Mesothelial cell of epicardium (in vitro differentiated cells): ENCODE results near the genes APOBEC3H and ATF4.

DNA sequence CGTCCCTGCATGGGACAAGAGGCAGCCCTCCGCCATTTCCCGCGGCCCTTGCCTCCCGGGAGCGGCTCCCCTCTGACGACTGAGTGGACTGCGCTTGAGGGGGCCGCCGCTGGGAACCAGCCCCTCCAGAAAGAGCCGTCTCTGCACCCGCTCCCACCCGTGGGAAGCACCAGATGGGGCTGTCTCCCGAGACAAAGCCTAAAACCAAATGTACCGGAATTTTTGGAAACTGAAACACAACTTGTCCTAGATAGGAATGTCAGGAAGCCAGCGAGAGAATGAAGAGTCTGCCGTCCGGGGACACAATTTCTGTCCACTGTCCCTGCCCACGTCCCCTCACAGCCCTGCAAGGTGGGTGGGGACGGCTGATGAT, 18.2 kb upstream of the PICK1 start:
- PRO-cap, result no peak

DNA sequence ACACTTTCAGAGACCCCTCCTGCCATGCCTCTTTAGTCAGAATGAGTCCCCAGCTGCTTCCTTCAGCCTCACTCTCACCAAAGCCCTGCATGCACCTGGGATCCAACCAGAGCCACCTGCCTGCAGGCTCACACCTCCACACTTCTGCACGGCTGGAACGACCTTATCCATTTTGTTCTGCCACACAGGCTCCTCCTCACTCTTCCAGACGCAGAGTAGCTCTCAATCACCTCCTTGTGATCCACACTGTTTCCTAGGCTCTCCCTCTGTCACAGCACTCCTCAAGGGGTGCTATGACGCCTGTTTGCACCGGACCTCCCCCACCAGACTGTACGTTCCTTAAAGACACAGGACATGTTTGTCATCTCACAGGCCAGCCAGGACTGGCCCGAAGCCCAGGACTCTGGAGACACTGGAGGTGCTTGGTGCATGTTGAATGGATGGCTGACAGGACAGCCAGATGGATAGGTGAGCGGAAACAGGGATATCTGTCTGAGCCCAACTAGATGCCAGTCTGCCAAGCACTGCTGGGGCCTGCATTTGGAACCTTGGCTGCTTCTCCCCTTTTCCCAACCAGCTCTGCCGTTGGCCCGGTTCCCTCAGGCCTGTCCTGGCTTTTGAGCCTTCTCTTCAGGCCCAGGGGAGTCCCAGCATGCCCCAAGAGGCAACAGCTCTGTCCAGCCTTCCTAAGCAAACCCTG, 13.7 kb downstream of the PLA2G6 start:
- PRO-cap, result no peak

DNA sequence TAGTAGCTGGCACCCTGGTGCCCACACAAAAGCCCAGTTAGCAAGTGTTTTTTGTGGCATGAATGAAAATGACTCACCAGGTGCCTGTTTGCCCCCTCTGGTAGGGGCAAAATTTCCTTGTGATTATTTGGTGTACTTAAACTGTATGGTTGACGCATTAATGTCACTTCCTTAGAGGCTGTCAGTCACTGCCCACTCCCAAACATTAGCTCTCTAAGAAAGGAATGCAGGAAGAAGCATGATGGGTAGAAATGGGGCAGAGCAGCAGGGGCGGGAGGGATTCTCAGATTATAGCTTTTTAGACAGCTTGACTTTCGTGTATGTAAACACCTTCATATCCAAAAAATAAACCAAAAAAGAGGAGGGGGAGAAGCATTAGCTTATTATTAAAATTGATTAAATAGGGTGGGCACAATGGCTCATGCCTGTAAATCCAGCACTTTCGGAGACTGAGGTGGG, 15.9 kb upstream of the TMEM184B start:
- PRO-cap, result no peak

- PRO-cap, result no peak
Observed at GRCh38 chr22:38655563-38656195, 513 bp downstream of the FAM227A start.

DNA sequence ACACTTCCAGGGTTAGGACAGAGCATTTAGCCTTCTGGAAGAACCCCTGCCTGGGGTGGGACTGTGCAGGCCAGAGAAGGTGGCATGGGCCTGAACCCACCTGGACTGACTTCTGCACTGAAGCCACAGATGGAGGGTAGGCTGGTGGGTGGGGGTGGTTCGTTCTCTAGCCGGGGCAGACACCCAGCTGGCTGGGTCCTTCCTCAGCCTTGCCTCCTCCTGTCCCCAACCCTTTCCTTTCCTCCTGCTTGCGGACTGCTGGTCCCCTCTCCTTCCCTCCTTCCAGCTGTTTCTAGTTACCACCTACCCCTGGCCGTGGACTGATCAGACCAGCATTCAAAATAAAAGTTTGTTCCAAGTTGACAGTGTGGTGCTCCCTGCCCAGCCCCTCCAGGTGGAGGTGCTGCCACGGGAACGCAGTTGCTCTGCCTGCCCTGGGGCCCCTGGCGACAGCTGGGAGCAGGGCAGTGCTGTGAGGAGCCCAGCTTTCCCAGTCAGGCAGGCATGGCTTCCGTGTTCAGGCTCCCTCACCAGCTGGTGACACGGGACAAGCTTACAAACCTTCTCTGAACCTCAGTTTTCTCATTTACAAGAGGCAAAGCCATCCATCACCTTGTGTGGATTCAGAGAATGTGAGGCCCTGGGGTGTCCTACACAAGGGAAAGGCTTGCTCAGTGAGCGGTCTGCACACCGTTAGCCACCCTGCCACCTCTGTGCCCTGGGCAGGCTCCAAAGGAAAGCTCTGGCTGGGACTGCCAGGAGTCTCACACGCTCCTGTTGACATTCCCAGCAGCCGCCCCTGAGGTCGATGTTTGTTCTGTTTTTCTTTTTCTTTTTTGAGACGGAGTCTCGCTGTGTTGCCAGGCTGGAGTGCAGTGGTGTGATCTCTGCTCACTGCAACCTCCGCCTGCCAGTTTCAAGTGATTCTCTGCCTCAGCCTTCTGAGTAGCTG, 23.6 kb downstream of the SUN2 start:
- PRO-cap, result no peak

DNA sequence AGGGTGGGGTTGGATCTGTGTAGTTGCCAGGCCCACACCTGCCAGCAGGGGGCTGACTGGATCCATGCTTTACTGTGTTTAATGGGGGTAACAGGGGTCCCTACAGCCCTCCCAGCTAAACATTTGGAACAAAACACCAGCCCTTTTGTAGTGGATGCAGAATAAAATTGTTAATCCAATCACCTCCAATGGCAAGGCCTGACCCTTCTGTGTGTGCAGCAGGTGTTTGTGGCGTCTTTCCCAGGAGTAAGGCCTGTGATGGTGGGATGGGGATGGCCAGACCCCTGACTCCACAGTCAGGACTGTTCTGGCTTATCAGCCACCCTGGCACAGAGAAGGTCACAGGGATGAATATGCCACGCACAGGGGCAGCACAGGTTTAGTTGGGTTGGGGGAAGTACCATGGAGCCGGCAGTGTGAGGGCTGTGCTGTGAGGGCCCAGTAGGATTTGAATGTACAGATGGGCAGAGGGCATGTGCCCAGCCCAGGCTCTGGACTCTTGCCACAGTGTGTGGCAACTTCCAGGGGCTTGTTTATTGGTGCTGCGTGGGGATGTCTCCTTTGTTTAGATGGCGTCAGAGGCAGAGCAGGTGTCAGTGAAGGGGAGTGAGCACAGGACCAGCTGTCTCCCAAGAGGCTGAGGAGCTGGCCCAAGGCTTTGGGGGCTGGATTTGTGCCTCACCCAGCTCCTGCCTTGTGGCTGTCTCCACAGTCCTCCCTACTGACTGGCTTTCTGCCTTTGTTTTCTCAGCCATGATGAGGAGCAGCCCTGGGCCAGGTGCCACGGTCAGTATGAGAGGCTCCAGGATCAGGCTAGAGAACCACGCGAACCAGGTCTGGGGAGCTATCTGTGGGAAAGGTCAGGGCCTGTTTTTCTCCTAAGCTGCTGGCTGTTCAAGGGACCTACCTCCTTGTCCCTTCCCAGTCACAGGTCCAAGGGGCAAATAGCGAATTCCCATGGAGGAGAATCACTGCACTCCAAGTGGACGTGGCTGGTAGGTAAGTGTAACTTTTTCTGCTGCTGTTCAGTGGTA, 22.1 kb downstream of the SUN2 start:
- PRO-cap, result no peak

- PRO-cap, result no peak
Observed at GRCh38 chr22:38787839-38788745, 5.9 kb downstream of the DNAL4 start.

DNA sequence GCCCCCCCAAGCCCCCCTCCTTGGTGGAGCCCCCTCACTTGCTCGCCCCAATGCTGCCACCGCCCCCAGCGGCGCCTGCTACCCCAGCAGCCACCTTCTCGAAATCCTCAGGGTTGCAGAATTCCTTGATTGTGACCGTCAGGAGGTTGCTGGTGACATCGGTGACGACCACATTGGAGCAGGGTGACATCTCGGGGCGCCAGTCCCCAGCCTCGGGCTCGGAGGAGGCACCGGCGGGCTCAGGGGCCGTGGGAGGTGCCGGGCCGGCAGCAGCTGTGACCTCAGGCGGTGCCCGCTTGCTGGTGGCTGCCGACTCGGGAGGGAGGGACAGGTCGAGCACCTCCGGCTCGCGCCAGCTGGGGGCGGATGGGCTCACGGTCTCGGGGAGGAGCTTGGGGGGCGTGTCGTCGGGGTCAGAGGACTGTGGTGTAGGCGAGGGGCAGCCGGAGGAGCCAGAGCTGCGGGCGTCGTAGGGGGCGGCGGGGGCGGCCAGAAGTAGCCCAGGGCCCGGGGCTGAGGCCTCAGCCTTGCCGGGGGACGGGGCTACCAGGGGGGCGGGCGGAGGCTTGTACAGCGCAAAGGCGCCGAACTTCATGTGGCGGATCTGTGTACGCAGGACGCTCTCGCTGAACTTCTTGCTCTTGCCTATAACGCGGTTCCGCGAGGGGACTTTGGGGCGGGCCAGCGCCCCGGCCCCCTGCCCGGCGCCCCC, 5.7 kb downstream of the CBX6 start:
- PRO-cap, result no peak

GRCh38 chr22:39097011-39097645, at the start of gene APOBEC3H:
Gene APOBEC3H (plus strand): TSS chr22:39097244.
- PRO-cap, result no peak

DNA sequence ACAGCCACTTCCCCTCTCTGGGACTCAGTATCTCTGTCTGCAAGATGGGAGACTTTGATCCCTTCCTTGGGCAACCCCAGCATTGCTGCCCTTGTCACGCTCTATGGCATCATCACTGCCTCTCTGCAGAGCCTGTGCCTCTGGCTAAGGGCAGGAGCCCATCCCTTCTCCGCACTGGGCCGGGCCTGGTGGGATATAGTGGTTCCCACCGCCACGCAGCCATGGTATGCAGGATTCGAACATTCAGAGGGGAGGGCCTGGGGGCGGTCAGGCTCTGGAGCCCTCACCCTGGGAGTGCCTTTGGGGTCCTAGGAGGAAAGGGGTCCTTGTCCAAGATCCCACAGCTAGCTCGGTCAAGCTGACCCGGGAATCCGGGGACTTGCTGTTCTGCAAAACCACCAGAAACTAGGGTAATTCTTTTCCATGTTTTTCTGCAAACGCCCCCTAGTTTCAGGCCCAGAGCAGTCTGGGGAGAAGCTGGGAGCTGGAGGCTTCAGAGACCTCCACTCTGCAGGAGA, 24.3 kb upstream of the CBX7 start:
- PRO-cap, result no peak

- PRO-cap, result no peak
Observed at GRCh38 chr22:39240558-39241385, 4.0 kb downstream of the PDGFB start.

DNA sequence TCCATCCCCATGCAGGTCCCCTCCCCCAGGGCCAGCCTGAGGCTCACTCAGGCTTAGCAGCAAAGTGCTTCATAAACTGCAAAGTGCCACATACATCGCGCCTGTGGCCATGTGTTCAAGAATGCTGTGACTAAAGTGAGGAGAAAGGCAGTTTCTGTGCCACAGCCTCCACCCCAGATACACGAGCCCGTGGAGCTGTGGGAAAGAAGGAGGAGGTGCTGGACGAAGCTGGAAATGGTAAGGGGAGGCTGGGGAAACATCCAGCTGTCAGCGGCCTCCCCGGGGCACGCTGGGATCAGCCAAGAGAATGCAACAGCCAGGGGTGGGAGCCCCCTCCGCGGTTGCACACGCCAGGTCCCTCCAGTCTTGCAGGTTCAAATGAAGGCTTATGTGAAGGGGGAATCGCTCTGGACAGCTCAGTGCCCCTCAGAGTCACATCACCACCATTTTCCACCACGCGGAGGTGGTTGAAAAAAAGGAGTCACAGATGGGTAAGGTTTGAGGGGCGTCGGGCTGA, 3.3 kb downstream of the PDGFB start:
- PRO-cap, result no peak

- PRO-cap, result no peak
Observed at GRCh38 chr22:39266293-39266904, 21.6 kb upstream of the PDGFB start.

GRCh38 chr22:39286713-39287062, 32.7 kb downstream of the RPL3 start:
- PRO-cap, result no peak

GRCh38 chr22:39299670-39300853, 19.4 kb downstream of the RPL3 start:
- PRO-cap, result no peak

- PRO-cap, result no peak
Observed at GRCh38 chr22:39352503-39352726, 2.6 kb downstream of the SYNGR1 start.

DNA sequence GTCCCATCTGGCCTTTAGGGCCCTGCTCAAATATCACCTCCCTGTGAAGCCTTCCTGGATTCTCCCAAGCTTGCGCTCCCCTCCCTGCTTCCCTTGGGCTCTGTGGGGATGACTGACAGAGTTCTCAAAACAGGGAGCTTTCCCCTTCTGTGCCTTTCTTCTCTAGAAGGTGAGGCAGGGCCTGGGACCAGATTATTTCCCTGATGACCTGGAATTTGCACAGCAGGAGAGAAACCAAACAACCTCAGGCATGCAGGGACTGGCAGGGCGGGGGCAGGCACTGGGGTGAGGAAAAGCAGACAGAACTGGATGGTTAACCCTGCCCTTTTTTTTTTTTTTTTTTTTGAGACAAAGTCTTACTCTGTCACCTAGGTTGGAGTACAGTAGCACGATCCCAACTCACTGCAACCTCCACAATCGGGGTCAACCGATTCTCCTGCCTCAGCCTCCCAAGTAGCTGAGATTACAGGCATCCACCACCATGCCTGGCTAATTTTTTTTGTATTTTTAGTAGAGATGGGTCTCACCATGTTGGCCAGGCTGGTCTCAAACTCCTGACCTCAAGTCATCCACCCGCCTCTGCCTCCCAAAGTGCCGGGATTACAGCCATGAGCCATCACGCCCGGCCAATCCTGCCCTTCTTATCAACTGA, 11.4 kb downstream of the SYNGR1 start:
- PRO-cap, result no peak

- PRO-cap, result no peak
Observed at GRCh38 chr22:39426560-39426980, 27.0 kb downstream of the TAB1 start.

- PRO-cap, result no peak
Observed at GRCh38 chr22:39471292-39472356, 14.8 kb downstream of the MGAT3 start.

GRCh38 chr22:39520367-39520935, at the start of gene ATF4:
Gene ATF4 (plus strand): TSS chr22:39520562.
- PRO-cap, result bidirectional peak, plus-strand start at chr22:39520564, minus-strand start at chr22:39520095